SK-MEL-5 (cell line): ENCODE results near the genes CETN3 and GPR150.

DNA sequence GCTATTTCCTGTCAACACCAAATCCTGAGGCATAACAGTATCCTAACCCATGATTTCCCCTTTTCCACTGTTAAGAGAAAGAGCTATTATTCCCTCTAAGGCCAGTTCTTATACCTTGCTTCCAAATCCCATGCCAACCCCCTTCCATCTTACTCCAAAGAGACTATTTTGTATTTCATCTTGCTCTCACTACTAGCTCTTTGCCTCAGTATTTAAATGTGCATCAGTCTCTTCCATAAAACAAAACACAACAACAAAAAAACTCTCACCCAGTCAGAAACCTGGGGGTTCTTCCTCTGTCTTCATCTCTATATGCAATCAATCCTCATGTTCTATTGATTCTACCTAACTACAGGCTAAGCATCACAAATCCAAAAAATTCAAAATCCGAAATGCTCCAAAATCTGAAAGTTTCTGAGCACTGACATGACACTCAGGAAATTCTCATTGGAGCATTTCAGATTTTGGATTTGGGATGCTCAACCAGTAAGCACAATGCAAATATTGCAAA is 6.6 kb downstream of the CCNH start:
RAMPAGE:
- cytosol, long total RNA, result no peak
- long total RNA, result no peak
- nucleus, long total RNA, result no peak

GRCh38 chr5:88142618-88143131 is 126.0 kb downstream of the TMEM161B start:
RAMPAGE:
- cytosol, long total RNA, result no peak
- long total RNA, result no peak
- nucleus, long total RNA, result no peak

GRCh38 chr5:88660538-88661799 is 222.0 kb downstream of the MEF2C start:
RAMPAGE:
- cytosol, long total RNA, result no peak
- long total RNA, result no peak
- nucleus, long total RNA, result no peak

DNA sequence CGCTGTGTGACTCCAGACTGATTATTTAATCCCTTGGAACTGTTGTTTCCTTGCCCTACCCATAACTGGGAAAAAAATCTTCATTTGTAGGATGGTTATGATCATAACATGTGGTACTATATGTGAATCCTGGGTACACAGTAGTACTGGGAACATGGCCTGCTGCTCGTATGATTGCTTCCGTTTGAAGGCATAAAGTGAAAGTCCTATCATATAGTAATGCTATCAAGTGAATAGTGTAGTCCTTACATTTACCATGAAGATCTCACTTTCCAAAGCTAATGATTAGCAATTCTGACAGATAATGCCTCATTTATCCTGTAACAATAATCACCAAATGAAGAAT is 53.2 kb downstream of the MEF2C start:
RAMPAGE:
- cytosol, long total RNA, result no peak
- long total RNA, result no peak
- nucleus, long total RNA, result no peak

GRCh38 chr5:88881187-88882269 is 1.5 kb downstream of the MEF2C start:
RAMPAGE:
- cytosol, long total RNA, result no peak
- long total RNA, result no peak
- nucleus, long total RNA, result no peak

DNA sequence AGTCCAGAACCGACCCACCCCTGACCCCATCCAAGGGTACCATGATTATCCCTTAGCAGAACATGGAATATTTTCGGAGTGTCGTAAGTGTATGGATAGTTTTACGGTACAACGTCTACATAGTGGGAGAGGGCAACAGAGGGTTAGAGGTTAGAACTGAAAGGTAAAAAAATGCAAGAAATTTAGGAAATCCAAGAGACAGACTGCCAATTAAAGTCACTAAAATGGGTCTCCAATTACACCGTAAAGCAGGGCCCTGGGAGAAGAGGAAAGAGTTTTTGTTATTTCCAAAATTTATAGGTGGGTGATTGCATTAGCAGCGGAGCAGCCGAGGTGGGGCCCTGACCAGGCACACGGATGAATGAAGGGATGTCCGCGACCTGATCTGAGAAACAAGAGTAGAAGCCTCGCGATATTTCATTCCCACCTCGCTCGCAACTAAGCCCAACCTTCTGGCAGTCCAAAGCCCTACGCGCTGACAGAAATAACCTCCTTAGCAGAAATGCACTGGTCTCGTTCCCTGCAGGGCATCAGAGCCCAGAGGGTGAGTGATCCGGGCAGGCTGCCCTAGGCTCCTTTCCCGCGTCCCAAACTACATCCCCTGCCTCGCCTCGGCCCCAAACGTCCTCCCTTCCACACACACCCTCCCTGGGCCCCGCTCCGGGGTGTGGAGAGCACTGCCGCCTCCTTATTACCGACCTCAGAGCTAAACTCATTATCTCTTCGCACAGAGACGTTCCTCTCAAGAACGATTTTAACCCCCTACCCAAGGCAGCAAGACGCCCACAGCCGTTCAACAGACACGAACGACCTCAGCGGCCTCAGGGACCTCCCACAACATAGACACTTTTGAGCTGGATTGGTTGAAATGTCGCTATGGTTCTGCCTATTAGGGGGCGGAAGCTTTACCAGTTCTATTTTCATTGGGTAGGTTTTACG is at the start of gene CETN3:
Gene CETN3 (minus strand): TSS at position 811 of the 939 bp plus-strand sequence.
RAMPAGE:
- cytosol, long total RNA, result start-site peak on the minus strand centred at position 812 of the sequence, 67 bp wide, 1,270 and 1,219 reads in 2 replicates
- long total RNA, result start-site peak on the minus strand centred at position 815 of the sequence, 57 bp wide, 1,018 and 978 reads in 2 replicates
- nucleus, long total RNA, result start-site peak on the minus strand centred at position 814 of the sequence, 59 bp wide, 99 and 89 reads in 2 replicates

GRCh38 chr5:90878640-90879218 is 320.1 kb downstream of the ADGRV1 start:
RAMPAGE:
- cytosol, long total RNA, result no peak
- long total RNA, result no peak
- nucleus, long total RNA, result no peak

DNA sequence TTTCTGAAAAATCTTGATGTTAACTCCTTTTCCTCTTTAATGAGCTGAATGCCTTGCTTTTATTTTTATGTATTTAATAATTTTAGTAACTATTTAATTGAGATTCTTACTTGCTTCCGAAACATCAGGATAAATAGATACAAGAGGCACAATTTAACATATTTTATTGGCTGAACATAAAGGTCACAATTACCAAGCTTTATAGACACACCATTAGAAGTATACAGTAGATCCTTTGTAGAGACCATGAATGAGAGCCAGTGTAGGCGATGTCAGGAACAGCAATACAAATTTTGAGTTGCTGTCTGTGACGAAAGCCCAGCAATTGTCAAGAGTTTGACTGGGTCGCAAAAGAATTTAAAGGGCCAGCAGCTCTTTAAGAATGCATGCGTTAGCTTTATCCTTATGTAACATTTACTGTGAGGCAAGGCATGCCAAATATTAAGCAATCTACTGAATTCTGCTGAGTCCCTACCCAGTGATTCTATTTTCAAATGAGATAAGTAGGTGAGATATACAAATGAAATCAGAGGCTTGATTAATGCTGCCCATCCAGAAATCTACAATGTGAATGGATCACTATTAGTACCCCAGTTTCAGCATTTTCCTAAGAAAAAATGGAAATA is 236.9 kb downstream of the ARRDC3 start:
RAMPAGE:
- cytosol, long total RNA, result no peak
- long total RNA, result no peak
- nucleus, long total RNA, result no peak

DNA sequence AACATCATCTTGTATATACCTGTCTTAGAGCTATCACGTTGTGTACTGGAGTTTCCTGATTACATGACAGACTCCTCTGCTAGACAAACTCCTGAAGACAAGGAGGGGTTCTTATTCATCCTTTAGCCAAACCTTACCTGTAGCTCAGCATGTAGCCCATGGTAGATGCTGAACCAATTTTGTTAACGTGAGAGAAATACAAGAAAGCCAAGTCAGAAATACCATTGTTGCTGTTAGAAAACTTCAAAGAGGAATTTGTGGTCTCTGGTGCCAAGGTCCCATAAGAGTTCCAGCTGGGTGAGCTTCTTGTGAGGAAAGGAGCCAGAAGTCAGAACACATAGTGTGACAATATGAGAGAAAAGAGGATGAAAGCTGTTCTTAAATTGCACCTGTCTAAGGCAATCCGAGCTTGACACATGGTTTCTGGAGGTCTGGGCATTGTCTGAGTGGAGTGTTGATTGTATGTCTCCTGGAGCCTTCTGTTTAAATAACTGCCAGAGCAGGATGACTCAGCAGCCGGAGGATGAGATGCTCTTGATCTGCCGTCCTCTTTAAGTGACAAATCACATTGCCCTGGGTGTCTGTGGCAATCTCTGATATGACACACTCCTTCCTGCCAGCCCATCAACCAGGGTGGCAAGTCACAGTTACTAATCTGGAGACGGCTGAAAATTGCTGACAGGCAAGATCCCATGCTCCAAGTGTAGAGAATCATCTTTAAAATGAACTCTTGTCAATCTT is 69.0 kb downstream of the ARRDC3 start:
RAMPAGE:
- cytosol, long total RNA, result no peak
- long total RNA, result no peak
- nucleus, long total RNA, result start-site peak on the minus strand centred at position 498 of the sequence, 126 bp wide, 7 and 12 reads in 2 replicates

DNA sequence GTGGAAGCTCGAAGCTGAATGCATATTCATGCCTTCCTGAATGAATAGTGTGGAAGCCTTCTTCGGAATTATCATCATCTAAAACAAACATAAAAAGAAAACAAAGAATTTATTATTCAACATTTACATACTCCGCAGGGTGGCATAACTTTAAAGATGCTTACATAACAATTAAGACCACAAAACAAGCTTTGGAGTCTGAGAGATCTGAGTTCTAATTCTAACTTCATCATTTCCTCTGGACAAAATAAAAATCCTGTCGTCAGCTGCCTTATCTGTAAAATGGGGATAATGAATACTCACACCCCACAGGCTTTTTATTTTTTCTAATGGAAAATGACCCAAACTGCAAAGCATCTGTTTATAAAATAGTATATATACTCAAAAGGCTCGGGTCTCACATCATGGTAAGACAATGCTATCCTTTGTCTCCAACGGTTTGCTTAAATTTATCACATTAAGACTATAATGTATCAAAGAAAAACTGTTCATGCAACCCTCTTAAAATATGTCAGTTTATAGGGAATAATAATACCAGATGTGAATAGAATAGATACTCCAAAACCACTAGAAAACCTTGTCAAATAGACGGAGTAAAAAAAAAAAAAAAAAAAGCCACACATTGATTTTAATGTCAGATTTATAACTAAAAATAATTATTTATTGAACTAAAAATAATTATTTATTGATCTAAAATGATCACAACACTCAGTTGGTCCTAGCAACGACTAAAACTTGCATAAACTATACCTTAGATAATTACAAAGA is 4.2 kb downstream of the ARRDC3 start:
RAMPAGE:
- cytosol, long total RNA, result no peak
- long total RNA, result no peak
- nucleus, long total RNA, result no peak

DNA sequence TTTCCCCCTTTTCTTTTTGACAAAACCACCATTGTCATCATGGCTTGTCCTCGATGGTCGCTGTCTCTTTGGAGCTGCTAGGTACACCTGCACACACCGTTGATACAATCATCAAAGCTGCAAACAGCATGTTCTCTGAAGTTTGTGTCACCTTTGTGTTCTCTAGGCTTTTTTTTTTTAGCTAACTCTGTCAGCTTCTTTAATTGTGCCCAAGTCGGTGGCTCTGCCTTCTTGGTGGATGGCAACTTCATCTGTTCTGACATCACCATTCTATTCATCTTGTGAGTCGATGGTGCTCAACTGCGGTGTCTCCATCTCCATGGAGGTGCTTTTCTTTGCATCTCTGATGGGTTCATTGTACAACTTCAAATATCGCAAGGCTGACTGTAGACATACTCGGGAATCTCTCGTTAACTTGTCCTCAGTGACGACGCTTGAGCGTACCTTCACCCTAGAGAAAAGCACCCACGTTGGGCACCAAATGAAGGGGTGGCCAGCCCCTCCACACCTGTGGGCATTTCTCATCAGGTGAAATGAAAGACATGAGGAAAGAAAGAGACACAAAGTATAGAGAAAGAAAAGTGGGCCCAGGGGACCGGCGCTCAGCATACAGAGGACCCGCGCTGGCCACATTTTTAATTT is 125.3 kb upstream of the NR2F1 start:
RAMPAGE:
- cytosol, long total RNA, result no peak
- long total RNA, result no peak
- nucleus, long total RNA, result no peak

RAMPAGE:
- cytosol, long total RNA, result no peak
- long total RNA, result no peak
- nucleus, long total RNA, result no peak
Observed at GRCh38 chr5:93581934-93582465, 1.0 kb upstream of the NR2F1 start.

DNA sequence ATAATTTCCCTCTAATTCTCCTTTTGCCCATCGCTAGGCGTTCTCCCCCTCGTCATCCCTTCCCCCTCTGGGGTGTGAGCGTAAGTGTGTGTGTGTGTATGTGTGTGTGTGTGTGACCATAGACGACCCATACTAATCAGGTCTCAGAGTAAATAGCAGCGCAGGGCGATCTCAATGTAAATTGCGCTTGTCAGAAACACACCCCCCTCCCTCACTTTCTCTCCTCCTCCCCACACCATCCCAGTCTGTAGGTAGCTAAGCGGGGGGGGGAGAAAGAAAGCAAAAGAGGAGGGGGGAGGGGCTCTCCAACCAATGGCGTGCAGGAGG is 371 bp upstream of the NR2F1 start:
RAMPAGE:
- cytosol, long total RNA, result no peak
- long total RNA, result no peak
- nucleus, long total RNA, result no peak

DNA sequence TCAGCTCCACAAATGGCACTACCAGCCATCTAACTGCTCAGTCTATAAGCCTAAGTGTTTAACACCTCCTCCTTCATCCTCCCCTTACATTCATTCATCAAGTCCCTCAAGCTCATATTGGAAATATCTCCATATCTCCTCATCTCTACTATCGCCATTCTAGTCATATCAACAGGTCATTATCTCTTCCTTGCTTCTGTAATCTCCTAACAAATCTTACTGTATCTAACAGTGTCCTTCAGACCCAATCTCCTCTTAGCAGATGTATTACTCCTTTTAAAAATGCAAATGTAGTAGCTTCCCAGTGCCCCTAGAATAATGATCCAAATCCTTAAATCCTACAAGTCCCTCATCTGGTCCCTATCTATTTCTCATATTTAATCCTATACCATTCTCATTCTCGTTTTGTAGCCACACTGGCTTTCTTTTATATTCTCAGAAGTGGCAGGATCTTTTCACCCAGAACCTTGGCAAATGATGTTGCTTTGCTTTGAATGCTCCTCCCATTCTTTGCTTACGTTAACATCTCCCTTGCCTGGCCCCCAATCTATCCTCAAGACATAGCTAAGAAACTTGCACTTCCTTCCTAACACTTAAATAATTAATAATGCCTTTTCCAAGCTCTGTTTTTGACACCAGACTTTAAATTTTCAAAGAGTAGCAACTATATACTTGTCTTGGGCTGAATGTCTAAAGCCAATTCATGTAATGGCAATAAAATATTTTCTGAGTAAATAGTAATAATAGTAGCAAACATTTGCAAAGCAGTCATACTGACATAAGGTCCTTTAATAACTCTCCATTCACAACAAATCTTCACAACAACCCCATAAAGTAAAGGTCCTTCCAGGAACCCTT is 123.3 kb downstream of the FAM172A start:
RAMPAGE:
- cytosol, long total RNA, result no peak
- long total RNA, result no peak
- nucleus, long total RNA, result no peak

RAMPAGE:
- cytosol, long total RNA, result no peak
- long total RNA, result no peak
- nucleus, long total RNA, result no peak
Observed at GRCh38 chr5:94123001-94123485, 11.6 kb upstream of the FAM172A start.

DNA sequence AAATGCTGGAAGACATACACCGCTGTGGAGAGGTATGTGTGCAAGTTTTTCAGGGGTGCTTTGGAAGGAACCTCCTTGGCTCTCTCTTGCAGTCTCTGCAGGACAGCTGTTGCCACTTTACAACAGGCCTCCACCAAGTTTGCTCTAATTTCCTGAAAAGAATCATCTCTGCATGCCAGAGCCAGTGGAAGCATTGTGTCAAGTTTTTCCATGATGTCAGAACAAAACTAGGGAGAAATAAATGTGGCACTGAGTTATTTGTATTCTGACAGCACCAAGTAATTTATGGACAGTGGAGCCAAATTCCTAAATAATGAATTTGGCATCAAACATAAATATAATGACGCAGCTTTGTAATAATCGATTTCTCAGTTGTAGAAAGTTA is 146.9 kb downstream of the KIAA0825 start:
RAMPAGE:
- cytosol, long total RNA, result no peak
- long total RNA, result no peak
- nucleus, long total RNA, result no peak

GRCh38 chr5:94568806-94569233 is 49.6 kb downstream of the KIAA0825 start:
RAMPAGE:
- cytosol, long total RNA, result no peak
- long total RNA, result no peak
- nucleus, long total RNA, result no peak

DNA sequence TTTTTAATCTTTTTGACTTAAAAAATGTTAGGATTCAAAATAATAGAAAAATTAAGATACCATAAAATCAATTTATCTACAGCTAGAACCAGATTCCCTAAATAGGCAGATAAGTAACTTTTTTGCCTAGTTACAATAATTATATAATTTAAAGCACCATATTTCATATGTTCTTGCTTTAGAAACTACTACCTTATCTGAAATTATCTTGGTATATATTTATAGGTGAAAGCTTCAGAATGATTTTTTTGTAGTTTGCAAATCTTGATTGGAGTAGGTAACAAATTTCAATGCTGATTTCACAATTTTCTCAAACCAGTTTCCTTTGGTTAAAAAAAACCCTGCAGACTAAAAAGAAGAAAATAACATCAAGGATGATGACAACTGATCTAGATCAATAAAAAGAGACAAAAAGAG is 6.4 kb downstream of the SKIC3 start:
RAMPAGE:
- cytosol, long total RNA, result no peak
- long total RNA, result no peak
- nucleus, long total RNA, result no peak

GRCh38 chr5:95560144-95560447 is 5.2 kb downstream of the ARSK start:
RAMPAGE:
- cytosol, long total RNA, result no peak
- long total RNA, result no peak
- nucleus, long total RNA, result no peak

RAMPAGE:
- cytosol, long total RNA, result no peak
- long total RNA, result no peak
- nucleus, long total RNA, result no peak
Observed at GRCh38 chr5:95619821-95620233, at the start of gene GPR150. Gene GPR150 (plus strand): TSS chr5:95620087.